Skin of body (tissue), 2 donors: ENCODE results near the genes FAXDC2, ITK, CYFIP2 and NIPAL4.

GRCh38 chr5:154444817-154445238, 969 bp upstream of the SAP30L start:
- RAMPAGE, long total RNA = no peak

DNA sequence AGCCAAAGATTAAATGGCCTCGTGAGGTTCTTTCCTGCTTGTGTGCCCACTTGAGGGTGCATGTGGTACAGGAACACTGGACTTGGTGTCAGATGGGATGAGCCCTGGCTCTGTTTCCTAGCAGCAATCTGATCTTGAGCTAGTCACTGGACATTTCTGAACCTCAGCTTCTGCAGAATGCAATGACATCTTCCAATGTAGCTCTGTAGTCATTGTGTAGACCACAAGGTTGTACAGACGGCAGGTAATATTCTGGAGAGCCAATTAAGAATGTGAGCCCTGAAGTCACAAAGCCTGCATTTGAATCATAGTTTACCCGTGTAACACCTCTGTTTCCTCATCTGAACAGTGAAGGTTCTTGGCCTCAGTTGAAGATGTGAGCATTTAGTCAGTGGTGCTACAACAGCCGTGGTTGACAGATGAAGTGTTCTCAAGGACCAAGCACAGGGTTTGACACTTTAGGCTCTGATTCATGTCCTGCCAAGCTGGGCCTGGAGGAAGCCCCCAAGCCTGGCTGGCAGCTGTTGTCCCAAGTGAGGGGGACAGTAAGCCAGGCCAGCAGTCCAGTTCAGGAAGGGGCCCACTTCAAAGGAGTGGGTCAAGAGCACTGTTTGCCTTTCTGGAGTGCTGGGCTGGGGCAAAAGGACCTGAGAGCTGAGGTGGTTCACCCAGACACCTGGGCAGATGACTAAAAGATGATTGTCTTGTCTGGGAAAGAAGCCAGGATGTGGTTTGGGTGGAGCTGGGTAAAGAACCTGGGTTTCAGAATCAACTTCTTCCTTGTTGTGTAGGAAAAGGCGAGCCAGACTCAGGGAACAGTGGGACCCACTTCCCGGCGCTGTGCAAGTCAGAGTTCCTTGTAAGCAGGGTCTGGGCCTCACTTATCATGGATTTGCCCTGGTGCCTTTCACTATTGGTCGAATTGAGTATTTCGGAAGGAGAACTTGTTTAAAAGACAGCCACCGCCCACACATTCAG, 20.7 kb downstream of the FAXDC2 start:
- RAMPAGE, long total RNA = no peak

- RAMPAGE, long total RNA = no peak
Measured at GRCh38 chr5:154850455-154850956, at the start of gene FAXDC2. FAXDC2 (minus strand) TSS chr5:154850603.

GRCh38 chr5:154859767-154859944, 1.2 kb downstream of the CNOT8 start:
- RAMPAGE, long total RNA = no peak

GRCh38 chr5:154876553-154877000, 18.1 kb downstream of the CNOT8 start:
- RAMPAGE, long total RNA = no peak

DNA sequence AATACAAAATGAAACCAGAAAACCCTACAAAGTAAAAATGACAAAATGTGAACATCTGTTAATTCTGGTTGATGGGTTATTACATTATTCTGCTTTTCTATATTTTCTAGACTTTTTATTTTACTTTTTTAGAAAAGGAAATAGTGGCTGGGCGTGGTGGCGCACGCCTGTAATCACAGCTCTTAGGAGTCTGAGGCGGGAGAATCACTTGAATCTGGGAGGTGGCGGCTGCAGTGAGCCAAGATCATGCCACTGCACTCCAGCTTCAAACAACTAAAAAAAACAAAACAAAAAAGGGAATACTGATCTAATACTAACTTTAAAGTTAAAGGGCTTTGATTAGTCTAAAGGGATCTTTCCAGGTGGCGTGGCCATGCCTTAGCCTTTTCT, 37.2 kb downstream of the CNOT8 start:
- RAMPAGE, long total RNA = no peak

DNA sequence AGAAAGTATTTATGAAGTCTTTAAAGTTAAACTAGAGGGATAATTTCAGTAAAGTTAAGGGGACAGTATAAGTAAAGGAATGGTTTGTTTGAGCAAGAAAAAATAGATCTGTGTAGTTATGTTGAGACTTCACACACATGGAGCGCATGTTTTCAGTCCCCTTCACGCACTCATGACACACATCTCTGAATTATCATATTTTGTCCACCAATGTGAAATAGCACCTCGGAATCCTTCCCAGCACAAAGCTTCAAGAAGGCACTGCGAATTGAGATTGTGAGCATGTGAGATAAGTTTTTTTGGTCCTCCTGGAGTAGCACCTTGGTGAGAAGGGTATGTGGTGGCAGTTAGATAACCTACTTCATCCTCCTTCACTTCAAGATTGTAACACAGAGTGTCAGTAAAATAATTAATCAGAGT, 143.1 kb downstream of the KIF4B start:
- RAMPAGE, long total RNA = no peak

DNA sequence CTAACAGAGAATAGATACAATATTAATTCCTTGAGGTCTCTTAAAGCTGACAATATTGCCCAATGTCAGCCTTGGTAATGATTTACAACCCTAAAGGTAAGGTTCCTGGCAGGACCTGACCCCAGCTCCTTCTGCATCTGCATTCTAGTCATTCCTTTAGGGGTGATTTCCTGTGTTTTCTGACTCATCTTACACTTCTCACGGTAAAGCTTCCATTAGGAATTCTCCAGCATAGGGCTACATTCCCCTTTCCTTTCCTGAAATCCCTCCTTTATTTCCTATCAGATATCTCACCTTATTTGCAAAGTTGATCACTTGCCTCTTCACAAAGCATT, 9.3 kb downstream of the HAVCR1 start:
- RAMPAGE, long total RNA = no peak

- RAMPAGE, long total RNA = no peak
Measured at GRCh38 chr5:157172253-157172936, 6.3 kb upstream of the GARIN3 start.

DNA sequence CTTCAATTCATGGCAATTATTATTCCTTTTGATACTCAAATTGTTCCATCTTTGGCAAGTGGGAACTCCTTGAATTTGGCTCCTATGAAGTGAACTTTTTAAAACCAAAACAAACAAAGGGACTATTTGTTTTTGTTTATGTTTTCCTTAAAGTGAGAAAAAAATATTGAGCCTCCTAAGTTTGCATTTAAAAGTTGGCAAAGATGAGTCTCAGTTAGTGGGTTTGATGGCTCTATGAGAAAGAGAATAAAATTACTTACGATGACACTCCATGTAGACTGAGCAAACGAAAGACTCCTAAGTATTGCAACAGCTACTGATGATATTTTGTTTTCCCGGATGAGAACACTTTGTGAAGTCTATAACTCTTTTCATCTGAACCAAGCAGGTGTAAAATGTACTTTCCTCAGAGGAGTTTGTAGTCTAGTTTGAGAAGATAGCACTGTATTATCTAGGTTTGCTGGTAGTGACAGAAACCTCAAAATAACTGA, 1.8 kb upstream of the ITK start:
- RAMPAGE, long total RNA = no peak

- RAMPAGE, long total RNA = no peak
Measured at GRCh38 chr5:157180504-157181391, at the start of gene ITK. ITK (plus strand) TSS chr5:157180840.

DNA sequence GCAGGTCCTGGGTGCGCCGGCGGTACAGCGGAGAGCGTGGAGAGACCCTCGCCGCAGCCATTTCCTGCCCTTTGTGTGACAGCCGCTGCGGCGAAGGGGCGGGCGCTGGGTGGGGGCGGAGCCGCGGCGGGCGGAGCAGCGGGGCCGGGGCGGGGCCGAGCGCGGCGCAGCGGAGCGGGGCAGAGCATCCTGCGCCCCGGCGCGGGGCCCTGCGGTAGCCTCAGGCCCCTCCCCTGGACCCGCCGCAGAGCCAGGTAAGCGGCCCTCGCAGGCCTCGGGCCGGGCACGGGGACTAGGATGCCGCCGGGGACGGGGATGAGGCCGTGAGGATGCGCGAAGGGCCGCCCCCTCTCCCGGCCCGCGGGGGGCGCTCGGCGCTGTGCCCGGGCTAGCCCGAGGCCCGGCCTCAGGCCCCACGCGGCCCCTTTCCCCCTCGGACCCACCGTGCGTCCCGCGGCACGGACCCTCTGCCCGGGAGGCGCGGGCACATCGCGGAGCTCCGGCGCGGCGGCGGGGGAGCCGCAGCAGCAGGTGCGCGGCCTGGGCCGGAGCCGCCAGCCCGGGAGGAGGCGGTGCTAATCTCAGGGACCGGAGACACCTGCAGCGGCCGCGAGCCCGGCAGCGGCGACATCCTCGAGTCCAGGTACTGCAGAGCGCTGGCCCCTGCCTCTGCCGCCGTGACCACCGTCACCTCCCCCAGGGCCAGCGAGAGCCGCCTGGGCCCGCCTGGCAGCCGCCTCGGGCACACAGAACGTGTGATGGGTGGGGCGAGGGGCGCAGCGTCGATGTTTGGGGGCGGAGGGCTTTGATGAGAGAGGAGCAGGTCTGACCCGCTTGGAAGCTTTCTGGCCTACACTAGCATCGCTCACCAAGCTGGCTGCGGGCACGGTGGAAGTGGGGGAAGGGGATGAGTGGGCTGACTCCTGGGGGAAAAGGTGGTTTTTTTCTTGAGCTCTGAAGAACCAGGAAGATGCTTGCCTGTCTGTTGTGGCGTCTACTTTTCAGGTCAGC, at the start of gene CYFIP2:
CYFIP2 (plus strand) TSS at position 182 of the 1,011 bp plus-strand sequence.
- RAMPAGE, long total RNA = no peak

- RAMPAGE, long total RNA = no peak
Measured at GRCh38 chr5:157269750-157270016, 3.8 kb downstream of the CYFIP2 start.

DNA sequence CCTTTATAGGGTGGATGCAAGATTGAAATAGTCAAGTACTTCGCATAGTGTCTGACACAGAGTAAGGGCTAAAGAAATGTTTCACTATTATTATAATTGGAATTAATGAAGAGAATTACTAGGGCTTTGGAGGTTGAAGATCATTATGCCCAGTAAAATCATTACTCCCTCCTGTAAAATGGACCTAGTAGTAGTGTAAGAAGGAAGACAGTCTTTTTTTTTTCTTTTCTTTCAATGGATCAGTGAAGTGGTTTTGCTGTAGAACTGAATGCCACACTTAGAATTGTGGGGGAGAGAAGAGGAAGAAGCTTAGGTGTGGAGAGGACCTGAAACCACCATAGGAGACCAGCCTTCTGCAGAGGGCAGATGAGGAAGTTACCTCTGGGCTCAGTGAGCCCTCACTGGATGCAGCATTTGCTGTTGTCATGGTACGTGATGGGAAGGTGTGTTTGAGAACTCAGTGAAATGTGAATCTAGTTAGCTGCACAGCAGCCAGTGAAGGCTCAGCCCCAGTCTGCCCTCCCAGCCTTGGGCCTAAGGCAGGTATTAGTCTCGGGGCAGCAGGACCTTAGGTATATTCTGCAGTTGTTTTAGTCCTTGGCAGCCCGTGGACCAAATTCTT, 17.4 kb downstream of the CYFIP2 start:
- RAMPAGE, long total RNA = no peak

- RAMPAGE, long total RNA = no peak
Measured at GRCh38 chr5:157286574-157287319, 20.8 kb downstream of the CYFIP2 start.

GRCh38 chr5:157315194-157315612, 30.3 kb downstream of the FNDC9 start:
- RAMPAGE, long total RNA = no peak

DNA sequence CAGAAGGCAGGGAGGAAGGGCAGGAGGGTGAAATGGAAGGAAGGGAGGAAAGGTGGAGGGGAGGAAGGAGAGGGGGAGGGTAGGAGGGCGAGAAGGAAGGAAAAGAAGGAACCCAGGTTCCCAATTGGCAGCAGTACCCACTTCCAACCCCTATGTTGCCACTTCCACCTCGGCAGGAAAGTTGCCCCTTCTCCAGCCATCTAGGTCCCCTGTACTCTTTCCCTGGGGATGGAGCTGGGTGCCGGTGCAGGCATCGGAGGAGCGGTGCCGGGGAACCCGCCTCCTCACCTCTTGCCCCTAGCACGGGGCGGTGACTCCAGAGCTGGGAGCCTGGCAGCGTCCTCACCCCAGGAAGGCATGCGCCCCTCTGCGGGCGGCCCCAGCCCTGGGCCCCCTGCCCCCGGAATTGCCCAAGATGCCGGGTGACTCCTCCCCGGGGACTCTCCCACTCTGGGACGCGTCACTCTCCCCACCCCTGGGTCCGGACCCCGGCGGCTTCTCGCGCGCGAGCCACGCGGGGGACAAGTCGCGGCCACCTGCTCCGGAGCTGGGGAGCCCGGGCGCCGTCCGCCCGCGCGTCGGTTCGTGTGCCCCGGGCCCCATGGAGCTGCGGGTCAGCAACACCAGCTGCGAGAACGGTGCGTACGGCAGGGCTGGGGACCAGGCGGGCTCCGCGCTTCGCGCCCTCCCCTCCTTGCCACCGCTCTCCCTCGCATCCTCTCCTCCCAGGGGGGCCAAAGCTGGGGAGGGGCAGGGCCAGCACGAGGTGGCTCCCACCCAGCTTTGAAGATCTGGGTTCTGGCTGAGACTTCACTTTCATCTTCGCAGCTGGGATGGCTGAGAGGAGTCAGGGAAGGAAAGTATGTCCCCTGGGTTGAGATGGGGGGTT, at the start of gene NIPAL4:
NIPAL4 (plus strand) TSS at position 494 of the 889 bp plus-strand sequence.
- RAMPAGE, long total RNA = no peak

- RAMPAGE, long total RNA = no peak
Measured at GRCh38 chr5:157485635-157486204, 25.7 kb downstream of the NIPAL4 start.

DNA sequence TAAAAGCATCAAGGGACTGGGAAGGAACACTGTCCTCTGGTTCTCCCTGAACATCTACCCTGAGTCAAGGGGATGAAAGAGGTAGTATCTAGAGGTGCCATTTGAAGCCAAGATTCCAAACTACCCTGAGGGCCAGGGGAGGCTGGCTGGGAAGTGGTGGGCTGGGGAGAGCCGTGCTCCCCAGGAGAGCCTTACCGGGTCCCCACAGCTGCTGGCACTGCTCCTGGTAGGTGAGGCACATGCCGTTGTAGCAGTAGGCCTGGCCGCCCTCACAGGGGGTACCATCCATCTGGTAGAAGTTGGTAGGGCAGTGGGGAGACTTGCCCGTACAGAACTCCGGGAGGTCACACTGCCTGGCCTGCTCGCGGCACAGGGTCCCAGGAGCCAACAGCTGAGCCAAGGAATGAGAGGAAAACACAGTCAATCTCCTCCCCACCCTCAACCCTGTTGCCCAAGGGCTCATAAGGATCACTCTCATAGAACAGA, 36.7 kb downstream of the NIPAL4 start:
- RAMPAGE, long total RNA = no peak

- RAMPAGE, long total RNA = no peak
Measured at GRCh38 chr5:157513428-157514036, 53.5 kb downstream of the NIPAL4 start.